ENCODE data around the genes IL34 and HPR.

- PRO-cap = no peak
- RAMPAGE, long total RNA, 3 experiments = no peak in any of the 3 experiments
Measured at GRCh38 chr16:70571637-70572460, 48.2 kb downstream of the SF3B3 start.

DNA sequence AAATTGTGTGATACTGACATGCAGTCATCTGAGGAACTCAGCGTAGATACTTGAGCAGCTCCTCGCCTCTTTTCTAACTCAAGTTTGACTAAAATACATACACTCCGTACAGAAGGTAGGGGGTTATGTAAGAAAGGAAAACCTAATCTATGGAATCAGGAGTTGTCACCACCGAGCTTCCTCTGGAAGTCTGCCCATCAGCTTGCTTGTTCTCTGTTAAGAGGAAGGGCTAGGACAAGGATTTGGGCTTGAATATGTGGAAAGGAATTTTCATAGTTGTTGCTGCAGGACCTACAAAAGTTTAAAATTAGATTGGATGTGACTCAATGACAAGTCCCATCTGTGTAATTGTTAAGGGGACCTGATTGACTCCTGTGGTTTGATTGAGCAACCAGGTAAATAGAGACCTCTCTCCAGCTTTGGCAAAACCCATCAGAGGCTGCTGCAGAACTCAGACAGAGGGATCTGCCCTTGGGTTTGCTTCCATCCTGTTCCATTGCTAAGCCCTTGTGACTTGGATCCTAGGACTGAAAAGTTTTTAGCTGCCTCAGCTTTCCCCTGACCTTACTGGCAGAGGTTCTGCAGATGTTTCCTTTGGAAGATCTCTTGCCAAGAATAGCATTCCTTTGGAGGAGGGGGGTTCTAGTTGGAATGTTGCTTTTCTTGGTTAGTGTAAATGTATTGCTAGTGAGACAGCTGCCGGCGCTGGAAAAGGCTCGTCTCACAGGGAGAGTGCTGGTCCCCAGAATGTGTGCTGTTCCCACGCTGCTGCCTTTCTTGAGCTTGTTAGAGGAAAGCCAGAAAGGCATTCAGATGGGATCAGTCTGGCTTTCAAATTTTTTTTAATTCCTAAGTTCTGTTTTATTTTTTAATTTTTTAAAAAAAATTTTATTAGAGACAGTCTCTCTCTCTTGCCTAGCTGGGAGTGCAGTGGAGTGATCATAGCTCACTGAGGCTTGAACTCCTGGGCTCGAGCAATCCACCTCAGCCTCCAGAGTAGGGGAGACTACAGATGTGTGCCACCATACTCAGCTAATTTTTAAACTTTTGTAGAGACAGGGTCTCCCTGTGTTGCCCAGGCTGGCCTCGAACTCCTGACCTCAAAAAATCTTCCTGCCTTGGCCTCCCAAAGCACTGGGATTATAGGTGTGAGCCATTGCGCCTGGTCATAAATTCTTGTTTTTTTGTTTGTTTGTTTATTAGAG is 50.1 kb downstream of the SF3B3 start:
- PRO-cap = no peak
- RAMPAGE, long total RNA, 3 experiments = no peak in any of the 3 experiments

- PRO-cap = no peak
- RAMPAGE, long total RNA, 3 experiments = no peak in any of the 3 experiments
Measured at GRCh38 chr16:70646107-70647002, at the start of gene IL34. Gene IL34 (plus strand): TSS chr16:70646559.

- PRO-cap = no peak
- RAMPAGE, long total RNA, 3 experiments = no peak in any of the 3 experiments
Measured at GRCh38 chr16:70684953-70685484, 834 bp downstream of the MTSS2 start.

DNA sequence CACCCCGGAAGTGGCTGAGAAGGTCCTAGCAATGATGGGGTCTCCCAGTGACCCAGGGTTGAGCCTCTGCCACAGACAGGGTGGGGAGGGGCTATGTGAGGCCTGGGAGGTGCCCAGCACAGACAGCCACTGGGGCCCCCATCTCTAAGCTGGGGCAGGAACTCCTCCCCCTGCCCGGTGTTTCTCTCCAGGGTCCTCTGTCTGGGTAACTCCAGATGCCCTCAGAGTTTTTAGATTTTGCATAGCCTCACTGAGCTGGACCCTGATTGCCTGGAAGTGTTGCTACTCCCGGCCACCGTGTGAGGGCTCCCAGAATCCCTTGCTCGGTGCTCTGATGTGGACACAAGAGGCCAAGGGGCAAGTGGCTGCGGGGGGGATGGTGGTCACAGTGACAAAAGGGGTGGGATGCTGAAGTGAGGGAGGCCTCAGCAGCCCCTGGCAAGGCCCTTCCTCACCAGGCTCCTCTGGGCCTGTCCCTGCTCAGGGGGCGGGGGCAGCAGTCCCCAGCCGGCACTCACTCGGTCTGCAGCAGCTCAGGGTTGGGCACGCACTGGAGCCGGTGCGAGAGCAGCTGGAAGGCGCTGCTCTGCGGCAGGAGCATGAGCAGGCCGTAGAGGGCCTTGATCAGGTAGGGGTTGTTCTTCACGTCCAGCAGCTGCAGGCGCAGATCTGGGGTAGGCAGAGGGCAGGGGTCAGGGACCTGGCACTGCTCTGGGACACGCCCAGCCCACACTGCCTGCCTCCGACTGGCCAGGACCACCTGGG is 6.6 kb upstream of the MTSS2 start:
- PRO-cap = no peak
- RAMPAGE, long total RNA, 3 experiments = no peak in any of the 3 experiments

GRCh38 chr16:70741087-70741810 is 55.4 kb upstream of the MTSS2 start:
- PRO-cap = no peak
- RAMPAGE, long total RNA, 3 experiments = no peak in any of the 3 experiments

DNA sequence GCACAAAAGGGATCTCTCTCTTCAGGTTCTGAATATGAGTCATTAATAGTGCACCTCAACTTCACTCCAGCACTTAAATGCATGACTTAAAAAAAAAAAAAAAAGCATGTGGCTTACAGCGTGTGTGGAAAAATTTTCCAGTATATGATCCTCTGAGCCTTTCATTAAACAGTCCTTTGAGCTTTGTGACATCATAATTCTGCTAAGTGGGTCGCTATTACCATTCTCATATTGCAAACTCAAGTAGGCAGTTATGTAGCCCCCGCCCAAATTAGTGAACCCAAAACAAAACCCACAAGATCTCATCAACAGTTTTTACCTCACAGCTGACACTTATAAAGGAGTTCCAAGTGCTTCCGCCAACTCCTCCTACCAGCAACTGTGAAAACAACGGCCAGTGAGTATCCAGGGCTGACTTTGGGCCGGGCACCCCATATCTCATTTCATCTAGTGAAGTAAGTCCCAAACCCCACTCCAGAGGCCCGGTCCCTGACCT is 595 bp downstream of the CMTR2 start:
- PRO-cap = no peak
- RAMPAGE, long total RNA, 3 experiments = no peak in any of the 3 experiments

- PRO-cap = no peak
- RAMPAGE, long total RNA, 3 experiments = no peak in any of the 3 experiments
Measured at GRCh38 chr16:71568642-71569025, 8.3 kb downstream of the TAT start.

- PRO-cap = no peak
- RAMPAGE, long total RNA, 3 experiments = no peak in any of the 3 experiments
Measured at GRCh38 chr16:71666916-71667572, 41.1 kb downstream of the MARVELD3 start.

DNA sequence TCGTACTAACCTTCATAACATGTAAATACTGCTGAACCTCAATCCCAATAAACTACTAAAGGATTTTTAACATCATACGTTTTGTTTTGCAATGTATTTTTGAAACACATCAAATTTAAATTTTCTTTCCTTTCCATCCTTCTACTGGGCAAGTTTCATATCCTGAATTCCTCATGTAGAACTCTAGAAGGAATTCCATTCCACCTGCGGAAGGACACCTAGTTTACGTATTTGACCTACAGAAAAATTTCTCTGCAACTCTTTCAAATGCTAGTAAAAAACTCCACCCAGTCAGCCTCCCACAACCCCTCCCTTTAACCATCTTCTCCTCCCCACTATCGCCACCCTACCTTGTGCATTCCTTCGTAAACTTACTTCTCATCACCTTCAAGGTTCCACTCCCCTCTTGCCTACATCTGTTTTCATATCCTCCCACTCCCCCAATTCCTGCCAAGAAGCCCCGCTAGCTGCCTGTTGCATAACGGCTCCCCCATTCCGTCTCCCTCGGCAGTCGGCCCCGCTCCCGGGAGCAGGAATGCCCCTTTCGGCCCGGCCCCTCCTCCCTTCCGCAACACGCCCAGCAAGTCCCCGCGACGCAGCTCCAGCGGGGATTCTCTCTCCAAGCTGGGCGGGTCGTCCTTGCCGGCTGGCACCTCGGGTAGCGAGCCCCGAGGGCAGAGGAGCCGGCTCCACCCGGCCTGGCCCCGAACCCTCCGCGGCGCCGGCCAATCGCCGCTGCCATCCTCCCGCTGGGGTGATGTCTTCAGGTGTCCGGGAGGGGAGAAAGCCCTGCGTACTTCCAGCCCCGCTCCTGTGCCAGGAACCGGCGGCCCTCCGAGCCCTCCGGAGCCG is 1.7 kb downstream of the PHLPP2 start:
- PRO-cap = bidirectional peak, plus-strand start at position 766 of the sequence, minus-strand start at position 653 of the sequence
- RAMPAGE, long total RNA, 3 experiments = no peak in any of the 3 experiments

DNA sequence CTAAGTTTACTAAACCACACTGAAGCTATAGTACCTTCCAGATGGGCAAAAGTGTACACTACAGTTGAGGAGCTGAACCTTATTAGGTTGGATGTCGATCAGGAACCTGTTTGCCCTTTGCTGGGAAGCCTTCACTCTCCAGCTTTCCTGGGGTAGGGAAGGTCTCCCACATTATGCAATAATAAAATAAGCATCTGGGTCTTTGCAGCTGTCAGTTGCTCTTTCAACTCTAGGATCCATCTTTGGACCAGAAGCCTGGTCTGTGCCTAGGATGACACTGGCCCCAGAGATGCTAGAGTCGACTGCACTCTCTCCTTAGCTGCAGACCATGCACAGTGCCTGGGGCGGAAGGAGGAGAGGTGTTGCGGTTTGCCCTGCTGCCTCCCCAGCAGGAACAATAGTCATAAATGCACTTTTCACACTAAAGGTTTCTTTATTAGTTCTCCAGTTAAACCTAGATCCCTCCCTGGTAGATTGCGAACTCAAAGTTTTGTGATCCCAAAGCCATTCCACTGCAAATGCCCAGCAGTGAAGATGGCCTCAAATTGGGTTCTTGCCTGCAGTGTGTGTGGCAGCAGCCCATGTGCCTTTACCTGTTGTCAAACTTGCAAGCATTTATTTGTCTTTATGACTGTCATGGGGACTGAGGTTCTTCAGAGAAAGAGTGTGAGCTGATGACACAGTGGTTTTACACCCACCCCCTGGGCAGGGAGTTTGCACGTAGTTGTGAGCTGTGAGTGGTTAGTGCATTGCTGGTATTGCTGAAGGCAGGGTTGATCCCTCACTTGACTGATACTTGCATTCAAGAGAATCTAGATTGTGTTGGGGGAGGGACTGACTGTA is 10.2 kb downstream of the ATXN1L start:
- PRO-cap = no peak
- RAMPAGE, long total RNA, 3 experiments = no peak in any of the 3 experiments

GRCh38 chr16:71881155-71881577 is 2.8 kb downstream of the ZNF821 start:
- PRO-cap = no peak
- RAMPAGE, long total RNA, 3 experiments = no peak in any of the 3 experiments

DNA sequence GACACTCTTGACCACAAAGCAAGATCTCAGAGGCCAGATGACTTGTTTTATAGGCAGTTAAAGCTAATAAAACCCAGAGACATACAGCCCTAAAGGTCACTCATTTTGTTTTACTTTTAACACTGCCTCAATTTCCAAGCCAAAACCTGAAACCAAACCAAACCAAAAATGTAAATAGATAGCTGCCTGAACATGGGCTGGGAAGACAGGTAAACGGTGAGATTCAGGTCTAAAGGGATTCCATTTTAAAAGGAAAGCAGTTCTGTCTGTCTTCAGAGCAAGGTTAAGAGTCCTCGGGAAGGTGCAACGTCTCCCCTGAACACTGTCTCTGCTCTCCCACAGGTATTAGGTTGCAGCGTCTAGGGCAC is 1.2 kb downstream of the ZNF821 start:
- PRO-cap = no peak
- RAMPAGE, long total RNA, 3 experiments = no peak in any of the 3 experiments

DNA sequence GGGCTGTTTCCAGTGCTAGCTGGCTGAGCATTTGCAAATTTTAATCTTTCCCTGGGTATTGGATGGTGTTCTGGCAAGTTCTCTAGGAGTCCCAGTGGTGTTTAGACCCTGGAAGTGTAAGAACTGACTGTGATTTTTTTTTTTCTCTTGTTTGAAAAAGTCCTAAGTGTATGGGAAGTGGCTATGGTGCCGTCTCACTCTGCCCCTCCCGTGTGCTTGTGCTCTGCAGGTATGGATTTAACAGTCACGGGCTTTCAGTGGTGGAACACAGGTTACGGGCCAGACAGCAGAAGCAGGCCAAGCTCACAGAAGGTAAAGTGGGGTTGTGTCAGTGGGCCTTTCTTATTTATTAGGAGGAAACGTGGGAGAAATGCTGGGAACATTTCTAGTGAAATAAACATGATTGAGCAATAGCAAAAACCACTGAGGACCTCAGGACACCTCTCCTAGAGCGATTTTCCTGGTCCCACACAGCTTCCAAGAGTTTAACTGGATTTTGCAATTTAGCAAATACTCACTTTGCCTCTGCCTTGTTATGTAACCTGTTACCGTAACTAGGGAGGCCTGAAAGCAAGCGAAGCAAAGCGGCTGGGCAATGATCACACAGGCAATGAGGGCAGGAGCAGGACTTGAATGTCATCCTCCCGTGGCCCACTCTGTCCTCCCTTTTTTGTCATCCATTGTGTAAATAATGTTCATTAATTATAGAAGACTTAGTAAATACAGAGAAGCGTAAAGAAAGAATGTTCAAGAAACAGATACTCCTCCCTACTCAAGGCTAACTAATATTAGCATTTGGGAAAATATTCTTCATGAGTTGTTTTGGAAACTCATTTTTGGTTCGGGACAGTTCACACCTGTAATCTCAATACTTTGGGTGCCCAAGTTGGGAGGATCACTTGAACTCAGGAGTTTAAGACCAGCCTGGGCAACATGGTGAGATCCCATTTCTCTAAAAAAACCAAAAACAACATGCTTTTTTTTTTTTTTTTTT is 8.5 kb downstream of the DHODH start:
- PRO-cap = no peak
- RAMPAGE, long total RNA, 3 experiments = no peak in any of the 3 experiments

- PRO-cap = no peak
- RAMPAGE, long total RNA, 3 experiments = no peak in any of the 3 experiments
Measured at GRCh38 chr16:72063212-72063615, at the start of gene HPR. Gene HPR (plus strand): TSS chr16:72063226.

- PRO-cap = no peak
- RAMPAGE, long total RNA, 3 experiments = no peak in any of the 3 experiments
Measured at GRCh38 chr16:72224067-72224412, 52.1 kb upstream of the PMFBP1 start.

- PRO-cap = no peak
- RAMPAGE, long total RNA, 3 experiments = no peak in any of the 3 experiments
Measured at GRCh38 chr16:72836054-72836572, 211.8 kb downstream of the ZFHX3 start.

- PRO-cap = no peak
- RAMPAGE, long total RNA, 3 experiments = no peak in any of the 3 experiments
Measured at GRCh38 chr16:72875194-72875950, 172.6 kb downstream of the ZFHX3 start.

DNA sequence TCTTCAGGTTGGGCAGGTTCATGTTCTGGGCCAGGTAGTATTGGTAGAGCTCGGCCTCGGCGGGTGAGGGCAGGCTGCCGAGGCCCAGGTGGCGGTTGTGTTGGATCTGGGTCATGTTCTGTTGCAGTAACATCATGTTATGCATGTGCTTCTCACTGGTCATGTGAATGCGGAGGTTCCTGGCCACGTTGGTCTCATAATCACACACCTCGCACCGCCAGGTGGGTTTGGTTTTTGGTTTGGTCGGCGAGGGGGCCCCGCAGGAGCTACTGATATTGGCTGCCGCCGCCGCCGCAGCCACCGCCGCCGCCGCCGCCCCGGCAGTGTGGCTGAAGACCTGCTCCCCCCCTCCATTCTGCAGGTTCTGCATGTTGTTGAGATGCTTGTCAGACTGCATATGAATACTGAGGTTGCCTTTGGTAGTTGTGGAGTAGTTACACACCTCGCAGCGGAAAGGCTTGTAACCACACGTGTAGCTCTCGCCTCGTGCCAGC is 90.4 kb downstream of the ZFHX3 start:
- PRO-cap = no peak
- RAMPAGE, long total RNA, 3 experiments = no peak in any of the 3 experiments

GRCh38 chr16:72958262-72959298 is 89.3 kb downstream of the ZFHX3 start:
- PRO-cap = no peak
- RAMPAGE, long total RNA, 3 experiments = start-site peak on the minus strand in 2 of 3 experiments, at chr16:72958807-72959052 at its widest, 22 to 257 reads per replicate